ENCODE measurements around a stretch of chr7.

GRCh38 chr7:892520-893613, 16.5 kb downstream of the GET4 start:
- PRO-cap = no peak

DNA sequence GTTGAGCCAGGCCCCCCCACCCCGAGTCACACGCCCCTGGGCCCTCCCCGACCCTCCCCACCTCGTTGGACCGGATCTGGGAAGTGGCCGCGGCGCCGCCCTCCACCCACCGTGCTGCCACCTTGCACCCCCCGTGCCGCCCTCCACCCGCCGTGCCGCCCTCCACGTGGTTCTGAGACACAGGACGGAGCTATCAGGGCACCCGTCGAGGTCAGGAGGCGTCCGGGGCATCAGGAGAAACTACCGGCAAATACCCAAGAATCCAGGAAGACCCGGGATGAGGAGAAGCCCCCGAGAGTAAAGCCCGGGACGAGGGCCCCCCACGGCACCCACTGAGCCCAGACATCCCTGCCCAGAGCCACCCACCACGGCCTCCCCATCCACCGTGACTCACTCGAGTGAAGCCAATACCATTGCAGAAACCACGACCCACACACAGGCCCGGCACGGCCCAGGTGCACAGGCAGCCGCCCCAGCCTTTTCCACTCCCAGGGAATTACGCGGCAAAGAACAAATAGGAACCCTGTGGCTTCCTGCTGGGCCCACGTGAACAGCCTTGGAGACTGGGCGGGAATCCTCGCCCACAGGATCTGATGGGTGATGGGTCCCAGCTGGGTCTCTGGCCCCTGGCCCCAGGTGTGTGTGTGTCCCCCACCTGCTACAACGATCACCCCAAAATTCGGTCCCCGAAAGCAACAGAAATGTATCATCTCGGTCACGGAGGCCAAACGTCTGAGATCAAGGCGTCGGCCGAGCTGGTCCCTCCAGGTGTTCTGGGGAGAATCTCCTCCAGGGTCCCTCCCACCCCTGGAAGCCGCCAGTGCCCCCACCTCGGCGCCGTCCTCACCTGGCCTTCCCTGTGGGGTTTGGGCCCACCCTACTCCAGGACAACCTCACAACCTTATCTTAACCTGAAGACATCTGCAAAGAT, 33.8 kb downstream of the ADAP1 start:
- PRO-cap = no peak

- PRO-cap = no peak
Measured at GRCh38 chr7:957380-957851, 2.9 kb upstream of the ADAP1 start.

GRCh38 chr7:966559-967264, 8.6 kb downstream of the COX19 start:
- PRO-cap = no peak

DNA sequence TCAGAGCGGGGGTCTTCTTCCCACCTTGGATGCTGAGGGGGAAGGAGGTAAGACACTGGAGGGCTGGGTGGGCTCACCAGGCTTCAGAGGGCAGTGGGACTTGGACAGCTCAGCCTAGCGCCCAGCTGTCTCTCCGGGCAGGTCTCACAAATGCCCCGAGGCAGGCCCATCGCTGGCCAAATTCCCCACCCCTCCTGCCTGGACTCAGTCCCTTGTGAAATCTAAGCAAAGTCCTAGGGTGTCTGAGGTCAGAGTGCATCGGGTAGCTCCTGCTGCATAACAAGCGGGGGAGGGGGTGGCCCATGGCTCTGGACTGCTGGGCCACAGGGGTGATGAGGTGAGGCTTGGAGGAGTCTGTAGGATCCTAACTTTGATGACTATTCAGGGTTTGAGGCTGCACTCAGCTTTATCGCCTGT, 9.7 kb downstream of the CYP2W1 start:
- PRO-cap = no peak

DNA sequence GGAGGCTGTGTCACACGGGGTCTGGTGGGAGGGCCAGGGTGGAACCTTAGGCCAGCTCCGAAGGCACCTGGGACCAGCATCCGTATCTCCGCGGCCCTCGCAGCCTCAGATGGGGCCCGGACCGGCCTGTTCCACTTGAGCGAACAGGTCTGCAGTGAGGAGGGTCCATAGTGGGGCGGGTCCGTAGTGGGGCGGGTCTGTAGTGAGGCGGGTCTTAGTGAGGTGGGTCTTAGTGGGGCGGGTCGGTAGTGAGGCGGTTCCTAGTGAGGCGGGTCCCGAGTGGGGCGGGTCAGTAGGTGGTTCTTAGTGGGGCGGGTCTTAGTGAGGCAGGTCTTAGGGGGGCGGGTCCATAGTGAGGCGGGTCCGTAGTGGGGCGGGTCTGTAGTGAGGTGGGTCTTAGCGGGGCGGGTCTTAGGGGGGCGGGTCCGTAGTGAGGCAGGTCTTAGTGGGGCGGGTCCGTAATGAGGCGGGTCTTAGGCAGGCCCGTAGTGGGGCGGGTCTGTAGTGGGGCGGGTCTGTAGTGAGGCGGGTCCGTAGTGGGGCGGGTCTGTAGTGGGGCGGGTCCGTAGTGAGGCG, 15.1 kb downstream of the GPR146 start:
- PRO-cap = no peak

DNA sequence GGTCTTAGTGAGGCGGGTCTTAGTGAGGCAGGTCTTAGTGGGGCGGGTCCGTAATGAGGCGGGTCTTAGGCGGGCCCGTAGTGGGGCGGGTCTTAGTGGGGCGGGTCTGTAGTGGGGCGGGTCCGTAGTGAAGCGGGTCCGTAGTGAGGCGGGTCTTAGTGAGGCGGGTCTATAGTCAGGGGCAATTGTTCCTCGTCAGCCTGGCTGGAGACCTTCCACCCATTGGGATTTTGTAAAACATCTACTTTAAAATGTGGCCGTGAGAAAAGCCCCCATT, 15.5 kb downstream of the GPR146 start:
- PRO-cap = no peak

GRCh38 chr7:1062140-1062826, 17.9 kb downstream of the GPR146 start:
- PRO-cap = no peak

GRCh38 chr7:1085237-1085616, 2.7 kb upstream of the GPER1 start:
- PRO-cap = no peak

DNA sequence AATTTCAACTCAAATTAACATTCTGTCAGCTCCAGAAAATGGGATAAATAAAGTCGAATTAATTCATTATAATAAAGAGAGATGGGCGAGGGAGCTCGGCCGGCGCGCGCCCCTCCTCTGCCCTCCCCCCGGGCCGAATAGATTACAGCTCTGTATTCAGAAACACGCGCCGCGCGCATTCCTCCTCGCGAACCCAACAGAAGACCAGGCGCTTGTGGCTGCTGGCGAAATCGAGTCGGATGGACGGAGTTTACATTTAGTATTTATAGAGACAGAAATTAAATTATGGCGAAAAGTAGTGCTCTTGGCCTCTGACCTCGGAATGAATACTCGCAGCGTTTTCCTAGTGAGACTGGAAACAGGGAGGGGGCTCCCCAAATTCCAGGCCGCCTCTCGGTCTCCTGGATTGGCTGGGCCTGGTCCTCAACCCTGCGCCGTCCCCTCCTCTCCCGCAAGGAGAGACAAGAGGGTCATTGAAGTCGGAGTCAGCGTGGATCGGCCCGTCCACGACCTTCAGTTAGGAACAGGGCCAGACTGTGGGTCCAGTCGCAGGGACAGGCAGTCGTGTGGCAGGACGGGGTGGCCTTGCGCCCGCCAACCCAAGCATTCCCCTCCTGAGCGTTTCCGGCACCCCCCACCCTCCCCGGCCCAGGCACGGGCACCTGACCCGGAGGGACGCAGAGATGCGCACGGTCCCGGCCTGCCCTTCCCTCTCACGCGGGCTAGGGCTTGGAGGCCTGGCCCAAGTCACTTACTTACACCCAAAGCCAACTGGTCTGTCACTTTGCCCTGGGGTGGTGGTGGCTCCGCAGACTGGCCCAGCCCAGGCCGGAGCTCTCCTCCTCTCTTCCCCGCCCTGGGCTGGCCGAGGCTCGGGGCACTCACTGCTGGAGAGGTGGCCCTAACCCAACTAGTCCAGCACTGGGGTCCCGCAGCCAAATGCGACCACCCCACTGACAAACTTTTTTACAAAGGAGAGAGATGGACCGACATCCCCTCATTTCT, 1.6 kb upstream of the UNCX start:
- PRO-cap = no peak

- PRO-cap = no peak
Measured at GRCh38 chr7:1240096-1241126, 7.7 kb downstream of the UNCX start.

- PRO-cap = no peak
Measured at GRCh38 chr7:1263350-1263709, 30.7 kb downstream of the UNCX start.

DNA sequence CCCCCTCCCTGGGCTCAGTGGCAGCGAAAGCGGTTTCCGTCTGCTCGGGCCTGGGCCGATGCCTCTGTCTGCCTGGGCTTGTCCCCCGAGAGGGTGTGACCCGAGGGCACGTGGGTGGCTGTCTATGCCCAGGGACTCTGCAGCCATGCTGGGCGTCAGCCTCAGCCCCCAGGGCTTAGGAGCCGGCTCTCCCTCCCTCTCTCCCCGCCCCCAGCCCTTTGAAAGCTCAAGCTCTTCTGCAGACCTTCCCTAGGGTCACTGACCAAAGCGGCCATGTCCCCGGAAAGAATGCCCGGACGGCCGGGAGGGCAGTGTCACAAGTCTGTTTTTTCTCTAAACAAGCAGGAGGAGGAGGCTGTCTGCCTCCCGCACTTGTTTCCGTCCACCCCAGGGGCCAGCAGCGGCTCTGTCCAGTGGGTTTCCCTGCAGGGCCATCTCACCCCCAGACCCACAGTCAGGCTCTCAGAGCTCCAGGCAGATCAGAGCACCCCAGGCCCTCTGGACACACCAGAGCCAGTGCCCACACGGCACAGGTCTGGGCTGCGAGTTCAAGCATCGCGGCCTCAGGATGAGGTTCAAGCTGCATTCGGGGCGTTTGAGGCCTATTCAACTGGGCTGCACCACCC, 6.9 kb downstream of the MICALL2 start:
- PRO-cap = no peak

DNA sequence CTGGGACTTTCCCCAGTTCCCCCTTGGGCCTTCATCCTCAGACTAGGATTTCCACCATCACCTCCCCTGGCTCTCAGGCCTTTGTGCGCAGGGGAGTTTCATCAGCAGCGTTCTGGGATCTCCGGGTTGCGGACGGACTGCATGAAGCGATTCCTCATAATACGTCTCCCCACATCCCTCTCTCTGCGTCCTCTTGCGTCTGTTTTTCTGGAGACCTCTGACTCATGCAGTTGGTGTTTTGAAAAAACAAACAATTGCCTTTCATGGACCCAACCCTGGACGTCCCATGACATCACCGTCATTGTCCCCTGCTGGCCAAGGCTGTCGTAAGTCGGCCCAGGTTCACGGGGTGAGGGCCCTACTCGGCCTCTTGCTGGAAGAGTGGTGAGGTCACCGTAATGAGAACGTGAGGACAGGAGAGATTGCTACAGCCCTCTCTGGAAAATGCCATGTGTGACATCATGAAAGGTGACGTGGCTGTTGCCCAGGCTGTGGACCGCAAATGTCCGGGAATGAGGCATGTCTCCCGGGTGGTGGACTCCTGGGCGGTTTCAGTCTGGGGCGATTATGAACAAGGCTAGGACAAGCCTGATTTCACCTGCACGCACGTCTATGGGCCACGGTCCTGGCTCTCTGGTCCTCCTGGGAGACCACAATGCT, 9.9 kb upstream of the MAFK start:
- PRO-cap = bidirectional peak, plus-strand start at position 398 of the sequence, minus-strand start at position 195 of the sequence

DNA sequence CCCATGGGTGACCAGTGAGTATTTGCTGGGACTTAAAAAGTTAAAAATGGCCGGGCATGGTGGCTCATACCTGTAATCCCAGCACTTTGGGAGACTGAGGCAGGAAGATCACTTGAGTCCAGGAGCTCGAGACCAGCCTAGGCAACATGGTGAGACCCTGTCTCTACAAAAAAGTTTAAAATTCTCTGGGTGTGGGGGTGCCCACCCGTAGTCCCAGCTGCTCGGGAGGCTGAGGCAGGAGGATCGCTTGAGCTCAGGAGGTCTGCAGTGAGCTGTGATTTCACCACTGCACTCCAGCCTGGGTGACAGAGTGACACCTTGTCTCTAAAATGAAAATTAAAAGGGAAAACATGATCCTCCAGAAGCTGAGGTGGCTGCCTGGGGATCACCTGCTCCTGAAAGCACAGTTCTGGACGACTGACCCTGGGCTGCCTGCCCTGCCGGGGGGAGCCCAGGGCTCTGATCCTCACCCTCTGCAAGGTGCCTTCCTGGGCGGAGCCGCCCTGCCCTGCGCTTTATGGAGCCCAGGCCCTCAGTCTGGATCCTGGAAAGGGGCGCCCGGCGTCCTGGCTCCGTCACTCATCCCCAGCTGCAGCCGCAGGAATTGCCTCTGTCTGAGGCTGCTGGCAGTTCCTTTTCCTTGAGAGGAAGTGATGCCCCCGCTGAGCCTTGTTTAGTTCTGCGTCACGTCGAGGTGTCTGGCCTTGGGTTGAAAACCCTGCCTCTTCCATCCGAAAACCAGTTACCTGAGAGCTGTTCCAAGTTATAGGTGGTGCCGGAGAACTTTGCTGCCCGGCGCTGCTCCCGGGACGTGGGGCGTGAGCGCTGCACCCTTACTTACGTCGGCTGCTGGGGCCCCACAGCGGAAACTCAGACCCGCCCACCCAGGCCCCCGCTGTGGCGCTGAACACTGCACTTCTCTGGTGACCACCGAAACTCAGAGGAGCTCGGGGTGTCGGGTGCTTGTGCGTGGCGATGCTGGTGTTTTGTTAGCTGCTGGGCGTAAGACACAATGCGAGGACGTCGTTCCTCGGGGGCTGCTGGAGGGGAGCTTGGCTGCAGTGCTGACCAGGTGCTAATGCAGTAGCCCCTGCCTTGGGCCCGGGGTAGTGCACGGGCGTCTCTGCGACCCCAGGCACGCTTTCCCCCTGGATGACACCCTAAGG, 5.2 kb downstream of the MAFK start:
- PRO-cap = no peak

GRCh38 chr7:1544720-1545305, 11.2 kb downstream of the TMEM184A start:
- PRO-cap = no peak

DNA sequence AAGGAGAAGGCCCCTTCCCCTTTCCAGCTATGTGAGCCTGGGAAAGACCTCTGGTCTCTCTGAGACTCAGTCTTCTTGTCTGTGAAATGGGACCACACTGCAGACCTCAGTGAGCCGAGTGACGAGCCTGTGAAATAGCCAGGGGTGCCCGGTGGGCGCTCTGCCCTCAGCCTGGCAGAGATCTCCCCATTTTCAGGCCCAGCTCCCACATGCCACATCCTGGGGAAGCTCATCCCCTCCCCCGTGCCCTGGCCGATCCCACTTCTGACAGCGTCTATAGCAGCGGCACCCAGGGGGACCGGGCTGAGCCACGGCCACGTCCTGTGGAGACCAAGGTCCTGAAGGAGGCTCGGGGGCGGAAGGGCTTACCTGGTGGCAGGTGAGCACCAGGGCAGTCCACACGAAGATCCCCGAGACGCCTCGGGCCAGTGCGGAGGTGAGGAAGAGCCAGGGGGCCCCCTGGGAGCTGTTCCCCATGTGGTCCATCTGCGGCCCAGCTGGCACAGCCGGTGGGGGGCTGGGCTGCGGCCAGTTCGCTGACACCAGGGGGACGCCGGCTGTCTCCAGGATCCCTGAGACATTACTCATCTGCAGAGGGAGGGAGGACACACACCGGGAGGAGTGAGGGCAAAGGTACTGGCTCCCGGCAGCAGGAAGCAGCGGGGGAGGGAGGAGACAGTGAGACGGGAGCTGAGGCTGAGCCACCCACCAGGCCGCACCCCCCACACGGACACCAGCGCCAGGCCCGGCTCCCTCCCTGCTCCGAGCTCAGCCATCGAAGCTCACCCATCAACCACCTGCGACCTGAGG, 903 bp downstream of the TMEM184A start:
- PRO-cap = no peak

DNA sequence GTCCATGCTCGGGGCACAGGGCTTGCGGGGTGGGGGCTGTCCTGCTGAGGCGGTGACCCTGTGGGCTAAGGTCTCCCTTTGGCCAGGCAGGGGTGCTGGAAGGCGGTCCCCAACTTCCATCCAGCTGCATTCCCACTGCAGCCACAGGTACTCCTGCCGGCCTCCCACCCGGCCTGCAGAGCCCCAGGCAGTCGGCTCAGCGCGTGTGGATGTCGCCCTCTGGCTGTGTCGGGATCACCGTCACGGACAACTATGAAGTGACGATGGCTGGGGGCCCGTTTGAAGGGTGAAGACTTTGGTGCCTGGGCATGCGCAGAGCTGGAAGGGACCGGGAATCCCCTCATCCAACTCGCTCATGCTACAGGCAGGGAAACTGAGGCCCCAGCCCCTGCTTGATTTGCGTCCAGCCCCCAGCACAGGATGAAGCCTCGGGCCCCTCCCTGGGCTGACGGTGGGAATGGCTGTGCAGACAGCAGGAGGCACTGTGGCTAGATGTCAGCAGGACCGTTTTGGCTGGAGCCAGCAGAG, 2.3 kb upstream of the TMEM184A start:
- PRO-cap = no peak

GRCh38 chr7:1667576-1668292, 2.3 kb upstream of the ELFN1 start:
- PRO-cap = no peak

GRCh38 chr7:1888194-1889251, 218.4 kb downstream of the ELFN1 start:
- PRO-cap = no peak